Bronchial epithelial cell (primary cell): ENCODE measurements around the gene LAMP5.

DNA sequence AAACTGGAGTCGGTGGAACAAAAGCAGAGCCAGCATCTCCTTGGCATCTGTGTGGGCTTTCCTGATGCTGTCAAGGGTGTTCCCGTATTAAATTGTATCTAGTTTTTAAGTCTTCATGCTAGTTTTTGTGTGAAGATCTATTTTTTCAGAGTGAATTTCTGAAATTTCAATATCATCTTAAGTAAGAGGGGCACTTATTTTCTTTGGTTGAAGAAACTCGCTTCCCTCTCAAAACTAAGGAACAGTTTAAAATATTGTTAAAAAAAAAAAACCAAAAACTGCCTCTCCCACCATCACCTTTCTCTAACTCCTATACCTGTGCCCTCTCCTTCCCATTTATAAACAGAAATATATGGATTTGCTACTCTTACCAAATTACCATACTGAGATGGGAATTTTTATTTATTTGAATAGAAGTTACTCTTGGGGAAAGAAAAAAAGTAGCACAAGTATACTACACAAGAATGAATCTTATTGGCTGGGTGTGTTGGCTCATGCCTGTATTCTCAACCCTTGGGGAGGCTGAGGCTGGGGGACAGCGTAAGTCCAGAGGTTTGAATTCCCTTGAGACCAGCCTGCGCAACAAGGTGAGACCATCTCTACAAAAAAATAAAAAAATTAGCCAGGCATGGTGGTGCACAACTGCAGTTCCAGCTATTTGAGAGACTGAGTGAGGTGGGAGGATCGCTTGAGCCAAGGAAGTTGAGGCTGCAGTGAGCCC, 46.6 kb downstream of the GPCPD1 start:
- RRBS, 2 experiments: no CpG with 5 or more reads among the region's 6 CpGs

DNA sequence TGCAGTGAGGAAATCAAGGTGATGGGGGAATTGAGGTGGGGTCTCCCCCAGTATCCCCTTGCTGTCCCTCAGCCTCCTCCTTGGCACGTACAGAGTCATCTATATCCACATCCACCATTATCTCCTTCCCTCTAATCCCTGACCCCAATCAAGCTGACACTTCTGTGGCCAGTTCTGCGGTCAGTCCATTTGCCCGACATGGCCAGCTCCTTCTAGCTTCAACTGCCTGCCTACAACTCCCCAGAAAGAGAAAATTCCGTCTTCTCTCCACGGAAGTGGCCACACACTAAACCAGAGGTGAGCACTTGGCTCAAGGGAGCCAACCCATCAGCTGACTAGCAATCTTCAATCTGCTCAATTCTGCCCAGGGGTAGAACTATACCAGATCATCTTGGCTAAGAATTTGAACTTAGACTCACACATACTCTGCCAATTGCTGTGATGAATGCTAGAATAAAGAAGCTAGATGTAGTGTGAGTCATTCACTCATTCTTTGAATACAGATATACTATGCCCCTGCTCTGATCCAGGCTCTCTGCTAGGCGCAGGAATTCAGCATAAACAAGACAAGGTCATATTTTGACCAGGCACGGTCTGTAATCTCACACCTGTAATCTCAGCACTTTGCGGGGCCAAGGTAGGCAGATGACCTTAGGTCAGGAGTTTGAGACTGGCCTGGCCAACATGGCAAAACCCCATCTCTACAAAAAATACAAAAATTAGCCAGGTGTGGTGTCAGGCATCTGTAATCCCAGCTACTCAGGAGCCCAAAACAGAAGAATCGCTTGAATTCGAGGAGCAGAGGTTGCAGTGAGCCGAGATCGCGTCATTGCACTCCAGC, 8.5 kb downstream of the GPCPD1 start:
- RRBS, 2 experiments: no CpG with 5 or more reads among the region's 13 CpGs

DNA sequence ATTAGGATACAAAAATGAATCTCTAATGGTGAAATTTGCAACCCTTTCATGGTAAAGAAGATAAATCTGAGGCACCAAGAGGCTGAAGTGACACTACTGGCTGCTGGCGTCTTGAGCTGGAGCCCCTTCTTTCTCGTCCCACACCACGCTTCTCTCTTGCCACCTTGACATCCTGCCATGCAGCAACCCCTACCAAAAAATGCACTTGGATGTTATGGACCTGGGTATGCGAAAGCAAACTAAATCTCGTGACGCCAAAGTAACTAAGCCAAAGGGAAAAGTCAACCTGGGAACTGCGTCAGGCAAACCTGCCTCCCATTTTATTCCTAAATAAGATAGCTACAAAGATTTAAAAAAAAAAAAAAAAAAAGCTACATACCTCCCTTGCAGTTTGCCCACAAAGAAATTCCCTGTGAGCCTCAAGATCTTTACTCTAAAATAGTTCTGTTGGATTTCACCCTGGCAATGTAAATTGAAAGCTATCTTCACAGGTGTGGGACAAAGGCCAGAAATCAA, 40.7 kb upstream of the GPCPD1 start:
- RRBS, 2 experiments: no CpG with 5 or more reads among the region's 7 CpGs

- RRBS, 2 experiments: no CpG with 5 or more reads among the region's 11 CpGs
These were observed 47.9 kb upstream of the CHGB start for GRCh38 chr20:5863256-5864010.

GRCh38 chr20:6700497-6701489, 66.7 kb upstream of the BMP2 start:
- RRBS, 2 experiments: no CpG with 5 or more reads among the region's 11 CpGs

GRCh38 chr20:7257832-7258458, 490.5 kb downstream of the BMP2 start:
- RRBS, 2 experiments: no CpG with 5 or more reads among the region's 2 CpGs

- RRBS, 2 experiments: no CpG with 5 or more reads among the region's 12 CpGs
These were observed 19.9 kb downstream of the TMX4 start for GRCh38 chr20:7999497-8000132.

DNA sequence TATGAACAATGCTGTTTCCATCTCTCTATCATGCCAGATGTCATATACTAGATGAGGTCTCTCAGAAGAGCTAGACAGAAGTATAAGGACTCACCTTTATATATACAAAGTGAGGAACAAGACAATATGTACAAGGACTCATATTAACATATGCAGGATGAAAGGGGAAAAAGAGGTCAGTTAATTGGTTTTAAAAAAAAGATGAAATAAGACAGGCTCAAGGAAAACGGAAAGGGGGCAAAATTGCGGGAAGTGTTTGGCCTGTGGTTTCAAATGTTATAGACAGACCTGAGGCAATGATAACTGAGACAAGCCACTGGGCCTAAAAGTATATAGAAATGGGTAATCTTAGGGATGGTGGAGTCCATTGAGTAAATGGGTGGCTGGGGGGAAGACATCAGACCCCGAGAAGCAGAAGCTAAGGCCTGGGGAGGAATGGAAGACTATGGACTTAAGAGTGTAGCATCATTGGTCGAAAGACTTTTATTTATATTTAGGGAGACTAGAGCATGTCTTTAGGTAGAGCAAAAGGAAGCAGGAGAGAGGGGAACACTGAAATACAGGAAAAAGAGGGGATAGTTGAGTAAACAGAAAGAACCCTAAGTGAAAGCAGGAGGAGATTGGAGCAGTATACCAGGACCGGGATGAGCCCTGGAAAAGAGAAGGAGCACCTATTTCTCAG, 106.6 kb downstream of the PLCB1 start:
- RRBS, 2 experiments: no CpG with 5 or more reads among the region's 5 CpGs

- RRBS, 2 experiments: no CpG with 5 or more reads among the region's 1 CpG
These were observed 276.0 kb downstream of the PLCB1 start for GRCh38 chr20:8408002-8408520.

DNA sequence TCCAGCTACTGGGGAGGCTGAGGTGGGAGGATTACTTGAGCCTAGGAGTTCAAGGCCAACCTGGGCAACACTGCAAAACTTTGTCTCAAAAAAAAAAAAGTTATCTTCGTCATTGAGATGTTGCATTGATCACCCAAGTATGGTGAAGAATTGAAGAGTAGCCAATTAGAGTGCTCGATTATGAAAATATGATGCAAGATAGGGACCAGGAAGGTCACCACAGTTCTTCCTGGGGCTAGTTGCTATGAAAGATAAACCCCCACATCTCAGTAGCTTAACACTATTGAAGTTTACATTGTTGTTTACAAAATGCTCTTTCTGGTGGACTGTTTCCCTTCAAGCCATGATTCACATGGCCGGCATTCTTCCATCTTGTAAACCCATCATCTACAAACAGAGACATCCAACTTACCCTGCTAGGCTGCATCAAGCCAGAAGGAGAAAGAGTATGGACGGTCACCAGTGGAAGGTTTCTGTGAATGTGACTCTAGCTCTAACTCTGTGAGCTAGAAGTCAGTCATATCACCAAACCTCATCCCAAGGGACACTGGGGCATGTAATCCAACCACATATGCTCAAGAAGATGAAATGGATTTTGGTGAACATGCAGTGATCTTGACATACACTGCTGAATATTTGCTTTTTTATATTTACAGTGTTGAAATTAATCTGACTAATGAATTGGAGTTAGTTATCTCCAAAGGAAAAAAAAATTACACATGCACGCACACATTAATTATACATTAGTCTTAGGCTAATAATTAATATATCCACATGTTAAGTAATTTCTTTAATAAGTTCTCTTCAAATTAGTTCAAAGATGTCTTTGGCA, 340.7 kb downstream of the PLCB1 start:
- RRBS, 2 experiments: no CpG with 5 or more reads among the region's 5 CpGs

DNA sequence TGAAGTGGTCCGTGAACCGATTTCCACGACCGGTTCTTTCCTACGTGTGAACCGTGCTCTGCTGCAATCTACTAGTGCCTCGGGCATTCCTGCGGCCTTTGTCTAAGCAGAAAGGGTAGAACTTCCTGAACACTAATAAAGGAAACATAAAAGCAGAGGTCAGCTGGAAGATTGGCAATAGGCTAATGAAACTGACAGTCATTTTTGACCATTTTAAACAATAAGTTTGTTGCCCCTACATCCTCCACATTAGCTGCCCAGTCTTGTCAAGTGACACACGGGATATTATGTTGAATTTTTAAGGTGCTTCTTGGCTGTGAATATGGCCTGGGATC, 410.1 kb downstream of the PLCB1 start:
- RRBS, 2 experiments: no CpG with 5 or more reads among the region's 9 CpGs

DNA sequence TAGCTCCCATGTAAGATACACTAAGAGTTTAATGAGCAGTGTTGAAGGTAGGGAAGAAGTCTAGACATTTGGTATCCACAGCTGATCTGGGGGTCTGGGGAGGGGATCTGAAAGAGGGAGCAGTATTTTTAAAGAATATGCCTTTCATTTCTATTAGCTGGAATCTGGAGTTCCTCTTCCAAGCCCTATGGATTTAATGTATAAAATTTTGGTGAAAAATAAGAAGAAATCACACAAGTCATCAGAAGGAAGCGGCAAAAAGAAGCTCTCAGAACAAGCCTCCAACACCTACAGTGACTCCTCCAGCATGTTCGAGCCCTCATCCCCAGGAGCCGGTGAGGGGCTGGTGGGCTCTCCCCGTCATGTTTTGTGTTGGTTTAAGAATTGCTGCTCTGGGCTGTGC, 351.4 kb upstream of the PLCB4 start:
- RRBS, 2 experiments: no CpG with 5 or more reads among the region's 4 CpGs

DNA sequence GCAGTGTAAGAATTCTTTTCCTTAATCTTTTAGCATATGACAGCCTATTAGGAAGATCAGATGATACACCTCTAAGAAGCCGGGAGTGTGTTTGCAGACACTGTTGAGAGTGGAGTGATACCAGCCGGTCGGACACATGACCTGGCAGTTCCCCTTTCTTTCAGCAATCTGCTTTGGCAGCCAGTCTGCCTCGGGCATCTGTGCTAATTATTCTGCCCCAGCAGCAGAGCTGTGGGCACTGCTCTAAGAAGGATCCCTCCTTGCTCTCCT, 50.9 kb downstream of the PLCB4 start:
- RRBS, 2 experiments: no CpG with 5 or more reads among the region's 4 CpGs

DNA sequence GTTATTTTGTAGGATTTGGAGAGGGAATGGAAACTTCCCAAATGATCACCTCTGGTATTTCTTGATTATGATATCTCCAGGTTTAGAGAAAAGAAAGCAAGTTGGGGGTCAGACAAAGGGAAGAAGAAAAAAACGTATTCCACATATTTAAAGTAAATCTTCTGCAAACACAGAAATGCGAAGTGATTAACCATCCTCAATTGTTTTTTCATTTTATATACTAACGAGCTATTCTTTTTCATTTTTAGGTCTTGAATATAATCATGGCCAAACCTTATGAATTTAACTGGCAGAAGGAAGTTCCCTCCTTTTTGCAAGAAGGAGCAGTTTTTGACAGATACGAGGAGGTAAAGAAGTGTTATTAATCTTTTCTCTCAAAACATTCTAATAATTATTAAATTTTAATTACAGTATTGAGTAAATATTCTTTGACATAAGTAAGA, 206.8 kb upstream of the LAMP5 start:
- RRBS, 2 experiments: no CpG with 5 or more reads among the region's 4 CpGs

- RRBS, 2 experiments: no CpG with 5 or more reads among the region's 6 CpGs
These were observed 181.4 kb upstream of the LAMP5 start for GRCh38 chr20:9332687-9333785.

- RRBS, 2 experiments: 2 to 3% methylated on average over 6 of the region's 33 CpGs
These were observed at the start of gene LAMP5 for GRCh38 chr20:9514511-9515017. Gene LAMP5 (plus strand): TSS chr20:9514590.

DNA sequence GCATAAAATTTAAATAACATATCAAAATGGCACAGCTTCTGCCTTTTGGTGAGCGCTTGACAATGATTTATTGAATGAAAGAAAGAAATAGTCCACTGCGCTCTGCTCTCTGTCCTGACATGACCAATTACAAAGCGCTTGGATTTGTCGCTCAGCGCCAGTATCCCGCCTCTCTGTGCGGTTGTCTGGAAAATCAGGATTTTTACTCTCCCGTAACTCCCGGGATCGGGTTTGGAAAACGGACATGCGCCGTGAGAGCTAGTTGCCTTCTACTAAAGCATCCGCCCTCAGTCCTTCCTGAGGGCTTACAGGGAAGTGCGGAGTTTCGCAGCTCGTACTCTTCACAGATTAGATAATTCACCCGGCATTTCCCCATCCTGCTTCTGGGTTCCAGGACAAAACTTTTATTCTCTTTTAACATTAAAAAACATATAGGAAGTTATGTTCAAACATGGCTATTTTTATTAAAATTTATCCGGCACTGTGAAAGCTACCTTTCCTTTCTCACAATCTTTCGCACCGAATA, 428 bp upstream of the MKKS start:
- RRBS, 2 experiments: 4 to 20% methylated on average over 1 of the region's 21 CpGs

DNA sequence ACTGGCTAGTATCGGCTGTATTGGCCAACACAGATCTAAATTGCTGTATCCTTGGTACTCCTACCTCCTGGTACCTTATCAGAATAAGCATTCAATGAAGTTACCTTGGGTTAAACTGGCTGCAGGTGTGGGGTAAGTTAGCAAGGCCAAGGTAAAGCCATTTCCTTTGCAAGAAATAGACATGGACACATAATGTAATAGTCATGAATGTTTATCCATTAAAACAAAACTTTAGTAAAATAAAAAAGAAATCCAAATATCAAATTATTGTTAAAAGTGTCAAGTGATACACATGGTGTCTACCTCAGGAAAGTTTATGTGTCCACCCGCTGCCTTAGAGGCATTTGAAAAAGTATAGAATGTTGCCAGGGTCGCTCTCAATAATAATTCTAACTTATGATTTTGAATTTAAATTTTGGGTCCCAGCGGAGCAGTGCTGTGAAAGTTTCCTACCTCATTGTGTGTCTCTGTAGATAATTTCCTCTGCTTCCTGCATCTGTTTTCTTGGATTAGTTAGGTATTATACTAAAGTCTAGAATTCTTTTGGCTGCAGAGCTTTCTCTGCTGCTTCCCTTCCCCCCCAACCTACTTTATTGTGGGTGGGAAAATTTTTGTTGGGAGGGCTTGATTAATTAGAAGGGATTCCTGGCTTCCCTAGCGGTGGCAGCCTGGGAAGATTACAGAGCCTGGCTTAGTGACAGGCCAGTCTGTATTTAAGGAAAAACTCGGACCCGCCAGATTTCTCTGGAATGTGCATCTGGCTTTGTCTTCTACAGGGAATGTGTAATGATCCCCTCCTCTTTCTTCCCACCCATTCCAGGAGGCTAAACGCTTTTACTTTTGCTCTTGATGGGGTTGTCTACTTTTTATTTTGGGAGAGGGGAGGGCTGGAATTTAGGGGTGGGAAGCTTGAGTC, 31.0 kb downstream of the SLX4IP start:
- RRBS, 2 experiments: no CpG with 5 or more reads among the region's 8 CpGs

GRCh38 chr20:10654194-10655114, 19.3 kb downstream of the JAG1 start:
- RRBS, 2 experiments: no CpG with 5 or more reads among the region's 8 CpGs

DNA sequence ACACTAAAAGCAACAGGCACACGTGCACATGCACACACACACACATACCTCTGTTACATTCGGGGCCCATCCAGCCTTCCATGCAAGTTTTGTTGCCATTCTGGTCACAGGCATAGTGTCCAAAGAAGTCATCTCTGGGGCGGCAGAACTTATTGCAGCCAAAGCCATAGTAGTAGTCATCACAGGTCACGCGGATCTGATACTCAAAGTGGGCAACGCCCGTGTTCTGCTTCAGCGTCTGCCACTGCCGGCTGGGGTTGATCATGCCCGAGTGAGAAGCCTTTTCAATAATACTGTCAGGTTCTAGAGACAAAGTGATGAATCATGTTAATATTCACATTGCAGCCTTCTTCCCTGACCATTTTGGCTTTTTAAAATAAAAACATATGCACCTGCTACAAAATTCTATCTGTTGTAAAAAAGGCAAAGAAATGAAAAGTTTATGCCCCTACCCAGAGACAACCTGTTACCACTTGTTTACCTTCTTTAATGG, 15.3 kb downstream of the JAG1 start:
- RRBS, 2 experiments: no CpG with 5 or more reads among the region's 10 CpGs